ENCODE results near the genes RNF167, SCIMP and WSCD1.

GRCh38 chr17:4938538-4939051 lies 1.3 kb downstream of the SLC25A11 start:
- RRBS = 73% methylated on average over 3 of the region's 17 CpGs

- RRBS = 3% methylated on average over 20 of the region's 83 CpGs
These were observed at the start of gene RNF167 for GRCh38 chr17:4939767-4940847. TSS of gene RNF167 (plus strand) at chr17:4940268.

DNA sequence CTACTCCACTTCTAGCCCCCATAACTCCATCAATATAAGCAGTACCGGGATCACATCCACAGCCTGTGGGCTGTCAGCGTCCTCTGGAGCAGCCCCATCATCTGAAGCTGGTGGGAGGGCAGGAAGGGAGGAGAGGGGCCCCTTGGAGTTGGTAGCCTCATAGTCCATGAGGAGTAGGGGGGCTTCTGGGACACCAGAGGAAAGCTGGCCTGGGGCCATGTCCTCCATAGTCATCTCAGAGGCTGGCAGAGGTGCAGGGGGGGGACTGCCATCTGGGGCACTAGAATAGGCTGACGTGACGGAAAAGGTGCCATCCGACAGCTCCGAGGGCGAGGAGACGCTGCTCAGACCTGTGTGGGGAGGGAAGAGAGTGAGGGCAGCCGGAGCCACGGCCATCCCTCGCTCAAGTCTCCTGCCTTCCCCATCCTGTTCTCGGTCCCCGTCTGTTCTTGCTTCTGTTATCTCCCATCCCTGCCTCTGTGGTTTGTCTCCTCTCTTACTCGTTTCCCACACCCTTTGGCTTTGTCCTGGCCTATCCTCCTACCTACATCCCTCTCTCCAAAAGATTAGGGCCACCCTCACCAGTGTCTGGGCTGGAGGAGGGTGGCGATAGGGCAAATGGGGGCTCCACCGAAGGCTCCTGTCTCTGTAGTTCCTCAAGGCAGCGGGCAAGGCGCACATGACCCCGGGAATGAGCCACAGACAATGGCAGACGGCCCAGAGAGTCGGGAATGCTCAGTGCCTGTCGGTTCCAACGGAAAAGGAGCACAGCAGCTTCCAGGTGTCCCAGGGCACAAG lies 4.8 kb upstream of the SPAG7 start:
- RRBS = no CpG with 5 or more reads among the region's 23 CpGs

- RRBS = no CpG with 5 or more reads among the region's 11 CpGs
These were observed 1.8 kb downstream of the KIF1C start for GRCh38 chr17:4999482-4999968.

DNA sequence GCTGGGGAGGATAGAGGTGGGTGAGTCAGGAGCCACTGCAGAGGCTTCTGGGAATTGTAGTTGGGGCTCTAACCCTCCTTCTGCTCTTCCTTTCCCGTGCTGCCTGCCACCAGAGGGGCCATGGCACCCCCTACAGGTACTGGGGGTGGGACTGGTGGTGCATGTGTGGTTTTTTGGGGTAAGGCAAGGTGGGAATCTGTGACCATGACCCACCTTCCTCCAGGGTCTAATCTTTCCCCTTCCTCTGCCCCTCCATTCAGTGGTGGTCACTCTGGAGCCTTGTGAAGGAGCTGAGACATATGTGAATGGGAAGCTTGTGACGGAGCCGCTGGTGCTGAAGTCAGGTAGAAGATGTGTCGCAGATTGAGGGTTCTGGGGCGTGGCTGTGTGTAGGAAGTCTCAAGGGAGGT lies 15.5 kb downstream of the SLC52A1 start:
- RRBS = no CpG with 5 or more reads among the region's 5 CpGs

GRCh38 chr17:5210023-5210469 lies 18.4 kb upstream of the ZNF594 start:
- RRBS = no CpG with 5 or more reads among the region's 5 CpGs

DNA sequence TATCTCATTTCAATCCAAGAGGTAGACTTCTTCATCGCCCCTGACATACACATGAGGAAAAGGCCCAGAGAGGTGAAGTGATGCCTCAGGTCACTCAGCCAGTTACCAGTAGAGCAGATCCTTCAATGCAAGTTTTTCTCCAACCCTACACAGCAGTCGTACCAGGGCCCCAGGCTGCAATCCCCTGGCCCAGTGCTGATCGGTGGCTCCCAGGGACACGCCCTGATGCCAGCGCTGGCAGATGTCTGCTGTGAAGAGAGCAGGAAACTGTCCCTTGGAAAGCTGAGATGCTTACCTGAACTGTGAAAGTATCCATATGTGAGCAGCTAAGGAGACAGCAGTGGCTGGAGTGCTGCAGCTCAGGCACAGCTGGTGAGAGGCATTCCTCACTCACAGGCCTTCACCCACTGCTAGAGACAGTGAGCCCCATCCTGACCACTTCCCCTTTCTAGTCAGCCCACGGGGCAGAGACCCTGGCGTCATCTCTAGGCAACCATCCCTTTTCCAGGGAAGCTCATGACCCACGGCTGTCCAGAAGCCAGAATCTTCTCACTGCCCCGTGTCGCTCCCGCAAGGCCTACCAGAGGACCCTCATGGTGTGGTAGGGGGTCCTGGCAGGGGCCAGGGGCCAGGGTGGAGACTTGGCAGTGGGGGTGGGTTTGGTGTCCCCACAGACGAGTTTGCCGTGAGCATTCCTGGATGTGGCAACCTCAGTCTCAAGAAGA lies at the start of gene SCIMP:
SCIMP (minus strand) TSS at position 421 of the 725 bp plus-strand sequence.
- RRBS = no CpG with 5 or more reads among the region's 13 CpGs

- RRBS = no CpG with 5 or more reads among the region's 4 CpGs
These were observed 2.8 kb upstream of the SCIMP start for GRCh38 chr17:5237487-5237766.

DNA sequence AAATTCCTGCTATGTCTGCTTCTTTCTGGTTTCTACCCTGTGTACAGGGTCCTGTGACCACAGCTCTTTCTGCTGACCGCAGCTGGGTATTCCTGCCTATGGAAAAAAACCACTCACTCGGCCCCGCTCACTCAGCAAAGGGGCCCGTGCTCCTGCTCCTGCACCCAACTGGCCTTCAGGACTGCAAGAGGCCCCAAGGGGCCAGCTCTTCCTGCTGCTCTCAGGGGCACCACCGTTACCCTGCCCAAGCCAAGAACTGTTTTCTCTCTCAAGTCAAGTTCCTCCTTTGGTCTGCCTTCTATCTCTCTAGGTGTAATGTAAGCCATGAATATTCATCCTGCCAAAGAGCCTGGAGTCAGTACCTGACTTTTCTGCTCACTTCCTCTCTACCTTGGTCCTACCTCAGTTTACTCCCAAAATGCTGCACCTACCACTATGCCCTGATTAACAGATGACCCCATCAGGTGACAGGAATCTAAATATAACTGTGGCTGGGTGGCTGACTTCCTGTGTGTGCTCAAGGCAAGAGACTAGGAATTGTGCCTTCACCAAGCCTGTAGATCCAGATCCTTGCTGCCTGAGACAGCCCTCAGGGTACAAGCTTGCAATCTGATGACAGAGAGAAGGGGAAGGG lies 20.3 kb upstream of the SCIMP start:
- RRBS = no CpG with 5 or more reads among the region's 5 CpGs

- RRBS = no CpG with 5 or more reads among the region's 8 CpGs
These were observed 429 bp downstream of the RPAIN start for GRCh38 chr17:5420464-5420757.

- RRBS = no CpG with 5 or more reads among the region's 3 CpGs
These were observed 8.2 kb downstream of the C1QBP start for GRCh38 chr17:5430663-5431320.

DNA sequence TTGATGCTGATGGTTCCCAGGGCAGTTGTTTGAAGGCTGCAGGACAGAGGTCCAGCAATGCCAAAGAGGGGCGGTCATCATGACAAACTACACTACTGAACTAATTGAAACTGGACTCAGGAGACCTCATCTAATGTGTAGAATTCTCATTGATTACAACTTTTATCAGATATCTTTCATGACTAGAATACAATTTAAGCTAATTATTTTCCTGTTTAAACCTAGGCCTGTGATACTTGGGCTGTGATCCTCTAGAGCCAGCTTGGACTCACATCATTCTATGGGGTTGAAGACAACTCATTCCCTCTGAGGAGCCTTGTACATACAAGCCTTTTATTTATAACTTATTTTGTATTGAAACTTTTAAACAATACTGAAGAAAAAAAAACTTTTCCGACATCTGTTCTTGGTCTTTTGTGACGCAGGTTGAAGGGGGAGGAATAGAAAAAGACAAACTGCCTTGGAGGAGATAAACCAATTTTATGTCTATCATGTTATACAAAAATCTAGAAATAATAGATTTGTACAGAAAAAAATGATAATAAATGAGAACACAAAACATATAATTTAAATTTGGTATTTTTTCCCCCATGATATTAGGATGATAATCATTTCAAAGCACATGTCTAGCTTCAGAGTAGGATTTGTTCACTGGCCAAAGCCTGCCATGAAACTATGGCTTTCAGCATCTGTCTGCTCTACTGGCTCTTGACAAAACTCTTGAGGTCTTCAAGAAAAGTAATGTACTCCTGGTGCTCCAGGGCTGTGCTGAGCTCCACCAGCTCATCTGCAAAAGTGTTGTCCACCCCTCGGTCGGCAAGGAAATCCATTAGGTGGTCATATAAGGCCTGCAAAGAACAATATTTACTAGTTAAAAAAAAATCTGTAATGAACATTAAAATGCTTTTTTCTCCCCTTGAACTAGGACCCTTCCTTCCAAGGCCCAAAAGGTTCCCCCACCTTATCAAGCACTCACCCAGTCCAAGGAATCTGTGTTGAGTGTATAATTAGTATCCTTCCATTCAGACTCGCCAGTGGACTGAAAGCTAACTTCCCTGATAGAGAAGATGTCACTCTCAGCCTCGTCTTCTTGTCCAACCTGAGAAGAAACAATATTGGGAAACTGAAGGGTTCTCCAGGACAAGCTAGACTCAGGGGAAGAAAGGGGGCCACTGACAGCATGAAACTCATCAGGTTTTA lies 6.2 kb downstream of the C1QBP start:
- RRBS = no CpG with 5 or more reads among the region's 7 CpGs

DNA sequence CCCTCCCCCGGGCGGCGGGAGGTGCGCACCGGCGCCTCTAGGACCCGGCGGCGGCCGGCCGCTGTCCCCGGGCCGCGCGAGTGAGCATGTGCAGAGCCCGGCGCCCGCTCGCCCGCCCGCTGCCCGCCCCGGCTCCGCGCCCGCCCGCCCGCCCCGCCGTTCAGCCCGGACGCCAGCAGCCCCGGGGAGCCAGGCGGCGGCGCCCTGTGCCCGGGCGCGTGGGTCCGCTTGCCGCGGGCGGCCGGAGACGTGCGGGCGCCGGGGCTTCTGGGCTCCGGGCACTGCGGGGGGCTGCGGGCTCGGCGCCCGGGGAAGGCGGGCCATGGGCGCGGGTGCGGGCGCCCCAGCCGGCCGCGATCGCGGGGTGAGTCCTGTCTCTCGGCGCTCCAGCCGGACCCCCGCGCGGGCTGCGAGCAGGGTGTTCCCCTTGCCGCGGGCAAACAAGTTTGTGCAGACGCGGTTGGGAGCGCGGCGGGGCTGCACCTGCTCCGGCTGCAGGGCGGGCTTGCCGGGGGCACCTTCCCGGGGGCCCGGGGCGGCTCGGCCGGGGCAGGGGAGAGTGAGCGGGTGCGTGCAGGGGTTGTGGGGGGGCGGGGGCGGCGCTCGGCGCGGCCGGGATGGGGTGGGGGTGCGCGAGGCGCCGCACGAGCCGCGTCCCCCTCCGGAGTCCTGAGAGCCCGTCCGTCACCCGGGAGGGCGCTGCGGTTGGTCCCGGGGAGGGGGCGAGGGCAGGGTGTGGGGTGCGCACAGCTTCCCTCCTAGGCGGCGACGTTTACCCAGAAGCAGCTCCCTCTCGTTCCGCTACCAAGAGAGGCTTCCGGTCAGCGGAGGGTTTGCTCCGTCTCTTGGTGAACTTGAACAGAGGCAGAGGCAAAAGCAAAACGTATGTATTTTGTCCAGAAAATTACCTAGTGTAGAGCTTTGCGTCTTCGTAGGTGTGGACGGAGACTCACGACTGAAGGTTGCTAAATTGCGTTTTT lies at the start of gene WSCD1:
WSCD1 (plus strand) TSS at position 91 of the 980 bp plus-strand sequence.
- RRBS = 2% methylated on average over 53 of the region's 125 CpGs

GRCh38 chr17:6098326-6098902 lies 28.2 kb downstream of the WSCD1 start:
- RRBS = 67% methylated on average over 2 of the region's 9 CpGs

DNA sequence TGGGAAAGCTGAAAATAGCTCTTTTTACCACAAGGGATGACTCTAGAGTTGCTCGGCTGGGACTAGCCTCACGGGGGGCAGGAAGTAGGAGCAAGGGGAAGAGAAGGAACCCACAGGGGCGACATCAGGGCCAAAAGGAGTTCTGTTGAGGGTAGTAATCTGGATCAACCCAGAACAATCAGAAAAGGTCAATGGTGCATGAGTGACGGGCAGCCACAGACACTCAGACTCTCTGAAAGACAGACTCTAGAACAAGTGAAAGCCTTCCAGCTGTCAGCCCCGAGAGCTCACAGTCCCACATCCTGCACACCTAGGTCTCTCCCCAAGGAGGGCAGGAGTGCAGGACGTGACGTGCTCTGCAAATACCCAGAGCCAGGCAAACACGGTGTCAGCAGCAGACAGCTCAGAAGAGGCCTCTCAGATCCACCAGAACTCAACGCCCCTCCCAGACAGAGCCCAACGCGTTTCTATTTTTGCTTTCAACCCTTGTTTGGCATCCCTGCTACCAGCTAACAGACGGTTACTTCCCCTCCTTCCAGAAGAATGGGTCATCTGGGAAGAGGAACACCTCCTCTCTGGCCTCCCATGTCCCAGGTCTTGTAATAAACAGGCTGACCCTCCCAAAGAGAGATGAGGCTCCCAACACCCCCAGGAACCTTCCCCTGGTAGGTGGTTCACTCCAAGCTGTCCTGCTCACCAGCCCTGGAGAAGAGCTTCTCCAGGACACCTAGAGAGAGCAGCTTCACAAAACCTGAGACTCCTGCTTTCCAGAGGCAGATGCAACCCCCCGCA lies 7.7 kb downstream of the PITPNM3 start:
- RRBS = no CpG with 5 or more reads among the region's 13 CpGs

DNA sequence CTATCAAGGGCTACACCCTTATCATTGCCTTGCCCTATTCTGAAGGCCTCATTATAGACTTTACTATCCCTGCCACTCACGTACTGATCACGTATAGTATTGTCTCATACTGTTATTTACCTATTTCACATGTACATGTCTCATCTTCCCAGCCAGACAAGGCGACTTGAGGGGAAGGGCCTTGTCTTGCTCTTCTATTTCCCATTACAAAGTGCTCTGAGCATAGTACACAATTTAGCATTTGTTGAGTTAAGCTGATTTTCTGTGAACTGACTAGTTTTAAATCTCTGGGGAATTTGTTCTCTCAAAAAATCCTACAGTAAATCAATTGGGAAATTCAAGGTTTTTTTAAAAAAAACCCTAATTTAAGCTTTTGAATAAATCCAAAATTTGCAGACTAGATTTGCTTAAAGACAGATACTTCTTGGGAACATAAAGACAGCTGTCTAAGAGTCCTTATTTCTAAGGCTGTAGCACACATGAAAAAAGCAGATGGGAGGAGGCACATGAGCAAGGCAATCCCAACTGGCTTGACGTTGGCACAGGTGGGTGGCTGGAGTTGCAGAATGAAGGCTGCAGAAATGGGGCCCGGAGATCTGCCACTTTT lies 4.6 kb downstream of the KIAA0753 start:
- RRBS = no CpG with 5 or more reads among the region's 5 CpGs

DNA sequence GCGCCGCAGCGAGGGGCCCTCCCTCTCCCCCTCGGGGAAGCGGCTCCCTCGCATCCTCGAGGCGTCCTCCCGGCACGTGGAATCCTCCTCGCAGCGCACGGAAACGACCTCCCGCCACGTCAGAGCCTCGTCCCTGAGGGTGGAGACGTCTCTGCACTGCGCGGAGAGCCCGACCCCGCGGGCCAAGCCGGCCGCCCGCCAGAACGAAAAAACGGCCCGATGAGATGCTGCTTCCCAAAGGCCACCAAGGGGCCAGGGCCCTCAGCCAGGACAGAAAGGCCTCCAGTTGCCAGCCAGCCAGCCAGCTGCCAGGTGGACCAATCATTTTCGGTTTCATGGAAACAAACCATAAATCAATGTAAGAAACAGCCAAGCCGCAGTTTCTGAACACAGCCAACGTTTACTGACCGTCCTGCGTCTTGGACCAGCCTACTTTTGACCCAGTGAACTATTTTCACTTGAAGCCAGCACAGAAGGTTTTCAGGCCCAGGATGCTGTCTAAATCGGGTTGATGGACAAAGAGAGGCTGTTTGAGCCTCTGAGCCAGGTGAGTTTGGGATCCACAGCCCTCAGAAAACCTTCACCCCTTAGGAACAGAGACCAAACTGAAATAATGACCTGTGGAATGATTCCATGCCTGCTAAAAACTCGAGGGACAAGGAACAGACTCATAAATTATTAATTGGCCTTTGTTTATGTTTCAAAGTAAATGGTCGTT lies 645 bp downstream of the C17orf100 start:
- RRBS = 15% methylated on average over 8 of the region's 37 CpGs

GRCh38 chr17:6689027-6689602 lies 24.1 kb downstream of the SLC13A5 start:
- RRBS = no CpG with 5 or more reads among the region's 15 CpGs

DNA sequence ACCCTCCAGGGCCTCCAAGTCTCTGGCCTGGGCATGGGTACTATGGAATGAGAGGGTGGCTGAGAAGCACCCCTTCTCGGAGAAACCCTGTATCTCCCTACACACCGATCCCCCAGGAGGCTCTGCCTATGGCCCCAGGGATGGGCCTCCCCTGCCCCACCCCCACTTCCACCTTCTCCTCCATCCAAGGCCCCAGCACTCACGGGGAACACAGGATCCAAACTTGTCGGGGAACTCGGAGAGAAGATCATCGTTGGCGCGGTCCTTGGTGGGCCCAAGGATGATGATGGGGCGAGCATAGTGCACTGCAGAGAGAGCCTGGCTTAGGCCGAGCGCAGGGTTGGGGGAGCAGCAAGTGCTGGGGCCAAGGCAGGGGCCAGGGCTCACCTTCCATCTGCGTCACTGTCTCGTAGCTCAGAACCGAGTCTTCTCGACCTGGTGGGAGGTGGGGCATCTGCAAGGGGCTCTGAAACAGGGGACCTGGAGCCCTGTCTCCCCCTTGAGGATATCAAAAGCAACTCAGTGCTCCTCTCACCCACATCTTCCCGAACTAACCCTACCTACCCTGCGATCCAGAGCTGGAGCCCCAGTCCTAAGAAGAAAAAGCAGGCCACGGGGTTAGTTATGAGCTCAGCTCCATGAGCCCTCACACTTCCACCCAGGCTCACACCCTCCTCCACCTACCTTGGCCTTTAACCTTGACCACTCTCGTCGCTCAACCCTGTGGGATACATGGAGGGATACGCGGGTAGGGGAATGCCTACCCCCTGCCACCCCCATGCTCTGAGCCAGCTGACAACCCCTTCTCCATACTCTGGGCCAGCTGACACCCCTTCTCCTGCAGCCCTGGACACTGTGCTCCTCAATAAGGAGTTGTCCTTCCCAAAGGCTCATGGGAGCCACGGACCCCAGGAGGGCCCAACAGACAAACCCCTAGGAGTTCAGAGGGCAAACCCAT lies 14.4 kb upstream of the ASGR1 start:
- RRBS = no CpG with 5 or more reads among the region's 23 CpGs

GRCh38 chr17:7218122-7218517 lies 693 bp upstream of the DLG4 start:
- RRBS = no CpG with 5 or more reads among the region's 4 CpGs